Uterus (tissue), 7 donors: ENCODE measurements around a stretch of chr20.

GRCh38 chr20:31779253-31779848 is 39.8 kb upstream of the MYLK2 start:
- PRO-cap, 4 experiments: no peak in any of the 4 experiments
- RAMPAGE, long total RNA, 2 experiments: no peak in any of the 2 experiments
- RRBS: no CpG with 5 or more reads among the region's 4 CpGs

- PRO-cap, 4 experiments: no peak in any of the 4 experiments
- RAMPAGE, long total RNA, 2 experiments: no peak in any of the 2 experiments
- RRBS: no CpG with 5 or more reads among the region's 4 CpGs
Observed at GRCh38 chr20:31808247-31808875, 10.8 kb upstream of the MYLK2 start.

GRCh38 chr20:31812187-31812800 is 6.9 kb upstream of the MYLK2 start:
- PRO-cap, 4 experiments: peak in 1 of 4 experiments; most common minus-strand start chr20:31812513 (in 1)
- RAMPAGE, long total RNA, 2 experiments: no peak in any of the 2 experiments
- RRBS: no CpG with 5 or more reads among the region's 10 CpGs

DNA sequence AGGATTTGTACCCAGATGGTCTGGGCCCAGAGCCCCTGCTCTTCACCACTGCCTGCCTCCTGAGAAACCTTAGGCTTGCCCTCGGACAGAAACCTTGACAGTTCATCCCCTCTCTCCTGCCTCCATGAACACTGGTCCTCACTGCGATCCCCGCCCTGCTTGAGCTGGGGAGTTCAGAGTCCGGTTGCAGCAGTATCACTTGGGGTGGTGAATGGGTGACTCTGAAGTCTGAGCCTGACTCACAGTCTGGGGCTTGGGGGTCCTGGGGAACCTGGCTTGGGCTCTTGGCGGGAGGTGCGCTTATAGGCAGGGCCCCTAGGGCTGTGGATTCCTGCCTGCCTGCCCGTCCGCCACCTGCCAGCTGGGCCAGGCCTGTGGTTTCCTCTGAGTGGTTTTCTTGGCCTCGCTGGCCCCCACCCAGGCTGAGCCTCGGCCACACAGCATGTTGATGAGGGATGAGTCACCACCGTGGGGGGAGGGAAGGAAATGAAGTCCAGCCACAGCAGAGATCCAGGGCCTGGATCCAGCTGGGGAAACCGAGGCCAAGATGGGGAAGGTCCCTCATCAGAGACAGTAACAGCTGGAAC is 9.4 kb downstream of the FOXS1 start:
- PRO-cap, 4 experiments: no peak in any of the 4 experiments
- RAMPAGE, long total RNA, 2 experiments: no peak in any of the 2 experiments
- RRBS: no CpG with 5 or more reads among the region's 12 CpGs

DNA sequence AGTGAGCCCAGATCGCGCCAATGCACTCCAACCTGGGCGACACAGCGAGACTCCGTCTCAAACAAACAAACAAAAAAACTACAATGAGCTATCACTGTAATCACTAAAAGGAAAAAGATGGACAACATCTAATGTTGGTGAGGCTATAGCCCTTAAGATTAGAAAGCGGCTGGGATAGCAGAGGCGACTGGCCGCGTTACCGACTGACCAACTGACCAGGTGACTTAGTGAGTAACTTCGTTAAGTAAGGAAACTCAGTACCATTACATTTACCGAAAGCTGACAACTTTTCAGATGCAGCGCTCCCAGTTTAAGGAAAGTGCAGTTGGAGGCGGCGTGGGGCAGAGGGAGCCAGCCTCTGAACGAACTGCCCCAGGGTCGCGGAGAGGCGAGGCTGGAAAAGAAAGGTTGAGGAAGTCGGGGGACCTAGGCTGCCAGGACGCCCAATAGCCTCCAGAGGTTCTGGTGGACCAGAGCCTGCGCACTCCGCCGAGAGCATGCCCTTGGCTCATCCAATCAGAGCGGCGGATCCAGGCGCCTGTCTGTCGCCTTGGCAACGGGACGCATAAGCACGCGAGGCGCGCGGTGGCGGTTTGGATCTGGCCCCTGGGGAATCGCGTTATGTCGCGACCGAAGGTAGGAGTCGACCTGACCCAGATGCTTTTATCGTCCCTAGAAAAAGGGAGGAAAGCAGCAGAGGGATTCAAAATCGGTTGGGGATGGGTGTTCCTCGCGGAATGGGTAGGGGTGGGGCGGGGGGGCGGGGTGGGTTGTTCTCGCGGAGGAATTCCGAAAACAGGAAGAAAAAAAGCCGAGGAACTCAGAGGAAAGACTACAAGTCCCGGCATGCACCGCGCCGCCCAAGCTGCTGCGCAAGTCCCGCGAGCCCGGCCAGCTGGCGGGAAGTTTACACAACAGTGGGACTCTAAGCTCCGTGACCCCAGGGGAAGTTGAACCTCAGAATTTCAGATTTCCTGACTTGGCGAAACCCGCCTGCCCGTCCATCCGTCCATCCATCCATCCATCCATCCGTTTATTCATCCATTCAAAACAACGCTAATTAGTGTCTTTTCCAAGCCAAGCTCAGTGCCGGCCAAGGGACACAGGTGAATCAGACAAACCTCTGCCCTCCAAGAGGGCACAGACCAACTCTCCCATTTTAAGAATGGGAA is 9.2 kb downstream of the TTLL9 start:
- PRO-cap, 4 experiments: peak in 4 of 4 experiments; most common plus-strand start position 568 of the sequence (in 2); most common minus-strand start position 448 of the sequence (in 3)
- RAMPAGE, long total RNA, 2 experiments: no peak in any of the 2 experiments
- RRBS: 2% methylated on average over 8 of the region's 69 CpGs

- PRO-cap, 4 experiments: no peak in any of the 4 experiments
- RAMPAGE, long total RNA, 2 experiments: no peak in any of the 2 experiments
- RRBS: no CpG with 5 or more reads among the region's 10 CpGs
Observed at GRCh38 chr20:31974636-31975596, 7.0 kb downstream of the XKR7 start.

DNA sequence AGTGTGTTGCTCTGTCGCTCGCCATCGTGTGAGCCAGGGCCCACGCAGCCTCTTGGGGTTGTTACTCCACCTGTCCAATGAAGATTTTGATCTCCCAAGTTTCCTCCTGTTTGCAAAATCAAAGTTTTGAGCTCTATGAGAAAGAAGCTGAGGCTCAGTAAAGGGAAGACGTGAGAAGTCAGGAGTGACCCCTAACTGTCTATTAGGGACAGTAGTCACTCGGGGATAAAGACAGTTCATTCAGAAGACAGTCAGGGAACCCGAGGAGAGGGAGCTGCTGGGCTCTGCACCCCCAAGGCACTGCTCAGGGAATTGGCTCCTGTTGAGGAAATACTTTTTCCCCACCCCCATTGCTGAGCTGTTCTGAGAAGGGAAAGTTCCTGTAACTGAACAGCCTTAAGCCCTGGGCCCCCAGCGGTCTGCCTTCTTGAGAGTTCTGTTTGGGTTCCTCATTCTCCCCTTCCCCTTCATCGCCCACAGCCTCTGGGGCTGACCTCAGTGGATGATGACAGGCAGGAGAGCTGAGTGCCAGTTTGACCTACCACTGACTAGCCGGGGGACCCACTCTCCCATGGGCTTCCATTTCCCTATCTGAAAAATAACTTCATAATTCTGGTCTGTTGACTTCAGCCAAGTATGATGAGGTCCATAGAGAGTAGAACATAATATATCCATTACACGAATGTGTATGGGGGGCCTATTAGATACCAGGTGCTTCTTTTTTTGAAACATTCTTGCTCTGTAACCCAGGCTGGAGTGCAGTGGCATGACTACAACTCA is 10.7 kb downstream of the HCK start:
- PRO-cap, 4 experiments: no peak in any of the 4 experiments
- RAMPAGE, long total RNA, 2 experiments: no peak in any of the 2 experiments
- RRBS: no CpG with 5 or more reads among the region's 11 CpGs

GRCh38 chr20:32203636-32204527 is 3.7 kb downstream of the PLAGL2 start:
- PRO-cap, 4 experiments: peak in 3 of 4 experiments; most common plus-strand start chr20:32204089 (in 2); most common minus-strand start chr20:32204229 (in 3)
- RAMPAGE, long total RNA, 2 experiments: no peak in any of the 2 experiments
- RRBS: no CpG with 5 or more reads among the region's 10 CpGs

DNA sequence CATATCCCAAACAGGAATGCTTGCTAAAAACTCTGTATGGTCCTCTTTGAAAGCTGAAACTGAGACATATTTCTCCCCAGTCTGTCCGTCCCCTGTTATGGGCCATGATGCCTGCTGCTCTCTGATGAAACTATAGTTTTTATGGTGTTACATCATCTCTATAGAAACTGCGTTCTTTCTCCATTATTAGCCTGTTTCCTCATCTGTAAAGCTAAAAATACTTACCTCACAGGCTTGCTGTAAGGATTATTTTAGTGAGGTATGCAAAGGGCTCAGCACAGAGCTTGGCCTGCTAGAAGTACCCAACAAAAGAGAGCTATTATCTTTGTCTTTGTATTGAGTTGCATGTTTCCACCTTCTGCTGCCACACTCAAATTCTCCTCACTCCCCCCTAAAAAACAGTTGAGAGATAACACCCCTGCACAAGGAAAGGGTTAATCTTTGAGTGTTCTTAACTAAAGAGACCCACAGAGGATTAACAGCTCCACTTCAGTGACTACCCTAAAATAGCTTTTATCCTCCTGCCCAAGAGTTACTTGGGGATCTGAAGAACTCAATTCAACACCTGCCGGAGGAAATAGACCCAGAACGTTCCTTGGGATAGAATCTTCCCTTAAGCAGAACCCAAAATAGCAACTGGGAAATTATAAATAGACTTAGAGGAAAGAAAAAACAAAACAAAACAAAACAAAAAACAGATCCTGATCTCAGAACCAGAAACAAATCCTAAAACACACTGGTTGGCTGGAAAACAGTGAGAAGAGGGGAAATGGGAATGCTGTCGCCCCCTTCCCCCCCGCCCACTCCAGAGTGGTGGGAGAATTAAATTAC is 1.9 kb downstream of the PLAGL2 start:
- PRO-cap, 4 experiments: peak in 3 of 4 experiments; most common plus-strand start position 249 of the sequence (in 2); most common minus-strand start position 123 of the sequence (in 3)
- RAMPAGE, long total RNA, 2 experiments: no peak in any of the 2 experiments
- RRBS: no CpG with 5 or more reads among the region's 6 CpGs

DNA sequence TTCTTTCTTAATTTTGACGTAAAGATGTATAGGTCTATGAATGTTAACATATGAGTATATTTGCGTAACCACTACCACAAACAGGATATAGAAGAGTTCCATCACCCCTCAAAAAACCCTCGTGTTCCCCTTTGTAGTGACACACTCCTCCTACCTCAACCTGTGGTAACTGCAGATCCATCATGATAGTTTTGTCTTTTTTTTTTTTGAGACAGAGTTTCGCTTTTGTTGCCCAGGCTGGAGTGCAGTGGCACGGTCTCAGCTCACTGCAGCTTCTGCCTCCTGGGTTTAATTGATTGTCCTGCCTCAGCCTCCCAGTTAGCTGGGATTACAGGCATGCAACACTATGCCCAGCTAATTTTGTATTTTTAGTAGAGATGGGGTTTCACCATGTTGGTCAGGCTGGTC is 28.1 kb upstream of the KIF3B start:
- PRO-cap, 4 experiments: no peak in any of the 4 experiments
- RAMPAGE, long total RNA, 2 experiments: no peak in any of the 2 experiments
- RRBS: no CpG with 5 or more reads among the region's 5 CpGs

DNA sequence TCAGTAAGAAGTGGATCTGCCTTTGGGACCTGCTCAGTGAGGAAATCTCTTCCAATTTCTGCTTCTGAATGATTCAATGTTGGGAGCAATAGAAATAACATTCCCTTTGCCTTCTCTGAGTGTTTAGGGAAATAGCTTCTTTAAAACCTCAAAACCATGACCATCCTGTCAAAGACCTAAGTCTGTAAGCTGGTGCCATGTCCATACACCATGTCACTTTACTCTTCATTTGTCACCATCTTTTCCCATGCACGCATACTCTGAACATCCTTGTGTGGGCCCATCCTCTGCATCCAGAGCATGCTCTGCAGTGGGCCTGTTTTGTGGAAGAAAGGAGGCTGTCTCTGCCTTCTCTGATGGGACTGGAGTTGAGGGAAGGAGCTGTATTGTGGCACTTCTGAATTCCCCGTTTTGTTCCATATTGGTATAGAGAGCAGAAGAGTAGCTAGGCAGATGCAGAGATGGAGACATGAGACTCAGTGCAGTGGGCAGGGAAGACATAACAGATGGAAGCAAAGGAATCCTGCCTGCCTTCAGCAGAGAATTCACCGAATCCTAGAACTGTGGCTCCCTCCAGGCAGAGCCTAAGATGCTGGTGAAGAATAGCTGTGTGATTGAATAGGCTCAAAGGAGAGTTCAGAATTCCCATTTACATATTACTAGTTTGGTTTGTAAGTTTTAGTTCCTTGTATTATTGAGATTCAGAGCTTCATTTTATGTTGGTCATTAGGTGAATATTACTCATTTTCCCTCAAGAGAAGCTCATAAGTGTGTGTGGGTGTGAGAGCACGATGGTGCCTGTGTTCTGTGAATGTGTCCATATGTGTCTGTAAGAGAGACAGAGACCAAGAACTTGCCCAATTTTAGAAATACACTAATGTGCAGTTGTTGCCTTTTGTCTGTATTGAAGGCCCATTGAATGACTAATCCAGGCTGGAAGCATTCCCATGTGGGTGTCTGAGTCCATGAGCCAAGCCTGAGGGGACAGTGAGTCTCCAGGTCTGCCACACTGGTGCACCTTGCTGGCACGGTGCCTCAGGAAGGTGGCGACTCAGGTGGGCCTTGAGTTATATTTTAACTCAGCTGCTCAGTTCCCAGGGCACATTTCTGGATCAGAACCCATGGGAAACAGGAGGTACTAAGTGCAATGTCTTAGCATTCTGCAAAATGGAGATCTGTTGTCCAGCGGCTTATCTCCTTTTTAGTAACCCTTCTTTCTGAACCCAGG is 25.8 kb upstream of the ASXL1 start:
- PRO-cap, 4 experiments: no peak in any of the 4 experiments
- RAMPAGE, long total RNA, 2 experiments: start-site peak on the plus strand in 1 of 2 experiments, centred at positions 303 to 989 of the sequence, 5 to 7 reads per replicate
- RRBS: no CpG with 5 or more reads among the region's 7 CpGs

GRCh38 chr20:32333956-32334964 is 23.9 kb upstream of the ASXL1 start:
- PRO-cap, 4 experiments: peak in 2 of 4 experiments; most common plus-strand start chr20:32334387 (in 2); most common minus-strand start chr20:32334118 (in 1)
- RAMPAGE, long total RNA, 2 experiments: no peak in any of the 2 experiments
- RRBS: no CpG with 5 or more reads among the region's 13 CpGs

DNA sequence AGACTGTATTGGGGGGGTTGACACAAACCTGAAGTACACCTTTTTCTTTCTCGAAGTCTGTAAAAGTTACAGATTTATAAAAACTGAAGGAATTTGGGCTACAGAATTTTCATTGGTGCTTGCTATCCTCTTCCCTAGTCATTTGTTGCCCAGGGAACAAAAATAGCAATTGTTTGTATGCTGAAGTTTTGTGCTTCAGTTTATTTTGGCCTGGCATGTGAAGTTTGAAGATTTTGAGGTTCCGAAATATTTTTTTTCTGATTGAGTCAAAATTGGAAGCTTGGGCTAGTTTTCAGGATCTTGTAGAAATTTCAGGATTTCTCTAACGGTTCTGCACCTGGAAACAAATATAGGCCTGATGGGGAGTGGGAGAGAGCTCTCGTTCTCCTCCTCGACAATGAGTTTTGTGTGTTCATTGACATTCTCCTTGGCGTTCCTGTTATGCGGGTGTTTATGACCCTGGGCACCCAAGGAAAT is 2.0 kb downstream of the ASXL1 start:
- PRO-cap, 4 experiments: no peak in any of the 4 experiments
- RAMPAGE, long total RNA, 2 experiments: no peak in any of the 2 experiments
- RRBS: no CpG with 5 or more reads among the region's 7 CpGs

- PRO-cap, 4 experiments: no peak in any of the 4 experiments
- RAMPAGE, long total RNA, 2 experiments: no peak in any of the 2 experiments
- RRBS: no CpG with 5 or more reads among the region's 6 CpGs
Observed at GRCh38 chr20:32387223-32387851, 29.2 kb downstream of the ASXL1 start.

DNA sequence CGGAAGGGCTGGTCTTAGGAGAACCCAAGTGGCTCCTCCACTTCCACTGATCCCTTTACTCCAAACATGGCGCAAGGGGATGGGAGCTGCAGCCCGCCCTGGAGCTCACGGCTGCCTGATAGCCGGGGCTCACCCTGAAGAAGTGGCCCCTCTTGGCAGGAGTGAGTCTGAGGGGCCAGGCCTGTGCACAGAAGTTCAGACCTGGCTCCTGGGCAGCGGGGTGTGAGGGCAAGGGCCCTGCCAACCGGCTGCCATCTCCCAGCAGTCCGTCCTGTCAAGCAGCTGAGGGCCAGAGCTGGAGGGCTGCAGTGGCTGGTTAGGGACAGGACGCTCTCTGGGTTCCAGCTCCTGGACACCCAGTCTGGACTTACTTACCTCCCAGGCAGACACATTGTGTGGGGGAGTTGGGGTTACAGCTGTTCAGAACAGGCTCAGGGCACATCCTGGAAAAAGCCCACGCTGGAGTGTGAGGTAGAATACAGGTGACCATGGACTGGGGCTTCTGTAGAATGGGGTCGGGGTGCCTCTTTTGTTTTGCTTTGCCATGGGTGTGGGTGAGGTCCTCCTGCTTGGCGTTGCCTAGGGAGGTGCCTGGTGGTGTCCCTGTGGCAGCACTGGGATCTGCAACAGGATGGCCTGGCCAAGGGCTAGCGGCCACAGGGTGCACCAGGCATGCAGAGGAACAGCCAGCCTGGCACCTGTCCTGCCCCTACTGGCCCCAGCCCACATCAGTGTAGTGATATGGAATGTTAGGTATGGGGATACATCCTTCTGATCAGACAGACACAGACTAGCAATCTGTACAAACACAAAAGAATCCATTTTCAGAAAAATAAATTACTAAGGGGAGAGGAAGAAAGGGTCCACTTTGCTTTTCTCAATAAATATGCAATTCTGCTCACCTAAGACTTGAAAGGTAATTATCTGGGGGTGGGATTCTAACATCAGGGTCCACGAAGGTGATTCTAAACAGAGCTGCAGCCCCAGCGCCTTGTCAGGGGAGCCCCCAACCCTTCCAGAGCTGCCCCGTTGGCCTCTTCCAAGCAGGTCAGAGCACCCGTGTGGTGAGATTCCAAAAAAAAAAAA is 88.5 kb downstream of the ASXL1 start:
- PRO-cap, 4 experiments: no peak in any of the 4 experiments
- RAMPAGE, long total RNA, 2 experiments: no peak in any of the 2 experiments
- RRBS: no CpG with 5 or more reads among the region's 17 CpGs

DNA sequence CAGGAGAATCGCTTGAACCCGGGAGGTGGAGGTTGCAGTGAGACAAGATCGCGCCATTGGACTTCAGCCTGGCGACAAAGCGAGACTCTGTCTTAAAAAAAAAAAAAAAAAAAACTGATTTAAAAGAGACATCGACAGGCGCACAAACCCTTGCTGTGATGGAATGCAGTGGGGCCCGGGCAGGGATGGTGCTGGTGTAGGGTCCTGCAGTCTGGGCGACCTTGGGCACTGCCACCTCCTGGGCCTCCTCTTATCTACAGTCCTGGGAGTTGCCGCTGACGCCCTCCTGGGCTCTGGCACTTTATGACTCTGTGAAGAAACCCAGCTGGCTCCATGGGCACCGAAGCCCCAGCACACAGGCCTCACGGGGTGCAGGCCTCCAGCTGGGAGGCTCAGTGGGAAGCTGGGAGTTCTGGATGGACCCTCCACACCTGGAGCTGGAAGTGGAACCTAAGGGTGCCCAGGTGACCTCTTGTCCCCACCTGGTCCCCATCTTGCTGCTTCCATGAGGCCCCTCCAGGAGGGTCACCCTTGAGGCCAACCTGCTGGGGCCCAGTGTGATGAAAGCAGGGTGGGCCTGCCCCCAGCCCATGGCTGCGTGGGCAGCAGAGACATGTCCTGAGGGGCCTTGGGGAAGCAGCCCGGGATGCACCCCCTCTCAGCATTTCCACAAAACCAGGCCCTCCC is 104.8 kb downstream of the ASXL1 start:
- PRO-cap, 4 experiments: no peak in any of the 4 experiments
- RAMPAGE, long total RNA, 2 experiments: no peak in any of the 2 experiments
- RRBS: 62% methylated on average over 1 of the region's 16 CpGs

DNA sequence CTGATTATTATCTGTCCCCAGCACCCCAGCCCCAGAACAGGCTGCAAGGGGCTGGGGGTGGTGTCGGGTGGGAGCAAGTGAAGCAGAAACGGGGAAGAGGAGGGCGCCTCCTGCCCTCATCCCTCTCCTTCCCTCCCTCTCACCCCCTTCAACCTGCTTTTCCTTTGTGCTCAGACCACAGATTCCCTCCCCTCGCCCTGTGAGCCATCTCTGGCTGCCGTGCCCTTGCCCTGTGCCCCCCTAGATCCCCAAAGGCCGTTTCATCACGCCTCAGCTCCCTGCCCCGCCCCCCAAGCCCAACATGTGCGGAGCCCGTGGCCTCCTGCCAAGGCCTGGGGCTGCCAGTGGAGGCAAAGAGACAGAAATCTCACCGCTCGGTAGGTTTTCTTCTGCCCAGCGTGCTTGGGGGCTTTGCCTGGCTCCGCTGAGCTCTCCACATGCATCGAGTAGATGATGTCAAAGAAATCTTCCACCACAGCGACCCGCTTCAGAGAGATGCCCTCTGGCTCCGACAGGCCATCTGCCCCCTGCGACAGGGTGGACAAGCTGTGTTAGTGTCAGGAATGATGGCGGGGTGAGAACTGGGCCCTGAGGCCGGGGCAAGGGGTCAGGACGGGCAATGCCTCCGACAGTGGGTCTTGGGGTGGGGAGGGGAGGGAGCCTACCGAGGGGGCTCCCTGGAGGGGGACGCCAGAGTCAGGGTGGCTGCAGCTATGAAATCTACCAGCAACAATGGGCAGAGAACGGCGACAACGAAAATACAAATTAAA is 57.6 kb downstream of the NOL4L start:
- PRO-cap, 4 experiments: no peak in any of the 4 experiments
- RAMPAGE, long total RNA, 2 experiments: no peak in any of the 2 experiments
- RRBS: no CpG with 5 or more reads among the region's 28 CpGs

DNA sequence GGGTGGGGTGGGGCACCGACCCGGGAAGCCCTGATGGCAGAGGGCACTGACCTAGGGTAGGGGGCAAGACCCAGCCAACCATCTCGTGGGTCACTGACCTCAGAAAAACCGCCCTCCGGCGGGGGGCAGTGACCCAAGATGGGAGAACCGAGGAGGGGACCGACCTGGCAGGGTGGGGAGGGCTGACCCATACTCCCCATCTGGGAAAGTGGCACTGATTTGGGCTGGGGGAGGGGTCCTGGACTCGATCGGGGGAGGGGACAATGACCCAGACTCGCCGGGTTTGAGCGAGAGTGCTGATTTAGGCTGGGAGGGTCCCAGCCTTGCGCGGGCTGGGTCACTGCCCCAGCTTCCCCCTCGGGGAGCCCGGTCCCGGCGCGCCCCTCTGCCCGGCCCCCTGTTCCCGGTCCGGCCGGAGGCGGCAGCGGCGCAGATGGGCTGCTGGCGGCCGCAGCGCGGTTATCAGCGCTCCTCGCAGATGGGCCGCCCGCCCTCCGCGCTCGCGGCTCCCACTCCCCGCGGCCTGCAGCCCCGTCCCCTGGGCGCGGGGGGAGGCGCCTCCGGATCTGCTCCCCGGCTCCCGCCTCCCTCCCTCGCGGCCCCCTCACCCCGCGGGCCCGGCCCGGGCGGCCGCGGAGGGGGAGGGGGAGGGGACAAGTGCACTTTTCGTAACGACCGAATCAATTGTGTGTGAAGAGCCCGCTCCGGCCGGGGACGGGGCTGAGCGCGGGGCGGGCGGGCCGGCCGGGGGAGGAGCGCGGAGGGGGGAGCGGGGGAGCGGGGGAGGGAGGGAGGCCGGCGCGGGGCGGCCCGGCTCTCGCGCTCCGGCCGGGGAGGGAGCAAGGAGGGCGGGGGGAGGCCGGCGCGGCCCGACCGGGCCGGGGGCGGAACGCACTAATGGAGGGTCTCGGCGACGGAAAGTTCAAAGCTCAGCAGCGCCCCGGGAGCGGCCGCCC is 2.2 kb downstream of the NOL4L start:
- PRO-cap, 4 experiments: peak in 4 of 4 experiments; most common plus-strand start position 842 of the sequence (in 4); most common minus-strand start position 686 of the sequence (in 3)
- RAMPAGE, long total RNA, 2 experiments: no peak in any of the 2 experiments
- RRBS: 5% methylated on average over 36 of the region's 99 CpGs

GRCh38 chr20:32742401-32742928 is 802 bp downstream of the COMMD7 start:
- PRO-cap, 4 experiments: no peak in any of the 4 experiments
- RAMPAGE, long total RNA, 2 experiments: no peak in any of the 2 experiments
- RRBS: no CpG with 5 or more reads among the region's 8 CpGs

DNA sequence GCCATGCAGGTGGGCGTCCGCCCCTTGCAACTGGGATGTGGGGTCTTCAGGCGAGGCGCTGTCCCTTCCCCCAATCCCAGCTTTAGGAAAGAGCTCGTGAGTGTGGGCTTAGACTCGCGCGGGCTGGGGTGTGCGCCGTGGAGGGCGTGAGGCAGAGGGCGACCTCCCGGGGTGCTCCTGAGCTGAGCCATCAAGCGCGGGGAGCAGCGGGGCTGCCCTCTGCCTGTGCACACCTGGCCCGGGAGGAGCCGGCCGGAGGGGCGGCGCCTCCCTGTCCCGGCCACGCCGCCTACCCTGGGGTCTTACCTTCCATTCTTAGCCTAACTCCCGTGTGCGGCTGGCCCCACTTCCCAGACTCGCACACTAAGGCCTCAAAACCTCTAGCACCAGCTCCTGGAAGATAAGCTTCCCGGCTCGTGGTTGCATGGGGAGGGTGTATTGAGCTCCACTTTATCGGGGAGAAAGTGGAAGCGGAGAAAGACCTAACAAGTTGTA is 1.0 kb downstream of the DNMT3B start:
- PRO-cap, 4 experiments: no peak in any of the 4 experiments
- RAMPAGE, long total RNA, 2 experiments: no peak in any of the 2 experiments
- RRBS: 3% methylated on average over 5 of the region's 31 CpGs